ENCODE measurements around the gene C6orf163.

DNA sequence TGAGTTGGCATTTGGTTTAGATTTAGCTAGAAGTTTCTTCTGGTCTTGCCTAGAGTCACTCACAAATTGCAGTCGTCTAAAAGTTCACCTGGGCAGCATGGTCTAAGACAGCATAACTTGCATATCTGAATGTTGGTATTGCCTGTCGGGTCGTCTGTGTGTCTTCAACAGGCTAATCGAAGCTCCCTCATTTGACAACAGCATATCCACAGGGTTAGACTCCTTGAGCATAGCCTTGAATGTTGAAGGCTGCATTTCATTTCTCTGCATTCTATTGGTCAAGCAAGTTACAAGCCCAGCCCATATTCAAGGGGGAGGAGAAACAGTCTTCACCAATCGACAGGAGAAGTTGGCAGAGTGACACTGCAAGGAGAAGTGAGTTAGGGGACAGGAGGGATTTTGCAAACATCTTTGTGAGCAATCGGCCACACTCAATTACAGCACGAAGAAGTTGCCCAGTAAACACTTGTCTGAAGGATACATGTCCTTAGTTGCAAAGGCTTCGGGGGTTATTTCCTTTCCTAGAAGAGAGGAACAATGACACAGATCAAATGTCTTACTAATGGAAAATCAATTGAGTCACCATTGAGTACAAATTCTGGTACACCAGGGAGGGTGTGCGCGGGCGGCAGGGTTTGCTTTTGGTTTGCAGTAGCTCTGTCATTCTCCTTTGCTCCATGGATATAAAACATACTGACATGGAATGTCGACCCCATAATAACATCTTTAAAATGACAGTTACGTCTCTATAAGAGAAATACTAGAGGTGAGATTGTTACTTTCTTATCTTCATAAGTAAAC, 60.6 kb upstream of the NT5E start:
- RRBS: no CpG with 5 or more reads among the region's 13 CpGs

DNA sequence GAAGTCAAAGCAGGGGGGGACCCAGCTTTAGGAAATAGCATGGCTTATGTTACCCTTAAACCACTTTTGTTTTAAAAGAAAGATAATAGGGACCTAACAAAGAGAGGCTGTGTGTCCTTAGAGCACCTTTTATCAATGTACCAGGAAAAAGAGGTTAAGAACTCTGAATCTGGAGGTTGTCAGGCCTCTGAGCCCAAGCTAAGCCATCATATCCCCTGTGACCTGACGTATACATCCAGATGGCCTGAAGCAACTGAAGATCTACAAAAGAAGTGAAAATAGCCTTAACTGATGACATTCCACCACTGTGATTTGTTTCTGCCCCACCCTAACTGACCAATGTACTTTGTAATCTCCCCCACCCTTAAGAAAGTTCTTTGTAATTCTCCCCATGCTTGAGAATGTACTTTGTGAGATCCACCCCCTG, 45.8 kb upstream of the NT5E start:
- RRBS: no CpG with 5 or more reads among the region's 1 CpG

GRCh38 chr6:85451625-85451839, 1.6 kb downstream of the NT5E start:
- RRBS: no CpG with 5 or more reads among the region's 1 CpG

GRCh38 chr6:85636542-85637572, 5.8 kb downstream of the SYNCRIP start:
- RRBS: no CpG with 5 or more reads among the region's 7 CpGs

- RRBS: no CpG with 5 or more reads among the region's 1 CpG
These were observed 2.5 kb downstream of the SYNCRIP start for GRCh38 chr6:85639934-85640818.

GRCh38 chr6:85684110-85684648, 41.5 kb upstream of the SYNCRIP start:
- RRBS: no CpG with 5 or more reads among the region's 2 CpGs

GRCh38 chr6:87174086-87174350, 18.7 kb downstream of the ZNF292 start:
- RRBS: no CpG with 5 or more reads among the region's 3 CpGs

- RRBS: no CpG with 5 or more reads among the region's 2 CpGs
These were observed at the start of gene C6orf163 for GRCh38 chr6:87344569-87345051. Gene C6orf163 (plus strand): TSS chr6:87344813.

GRCh38 chr6:87702342-87702590, 233 bp upstream of the AKIRIN2 start:
- RRBS: under 1% methylated on average over 9 of the region's 13 CpGs

DNA sequence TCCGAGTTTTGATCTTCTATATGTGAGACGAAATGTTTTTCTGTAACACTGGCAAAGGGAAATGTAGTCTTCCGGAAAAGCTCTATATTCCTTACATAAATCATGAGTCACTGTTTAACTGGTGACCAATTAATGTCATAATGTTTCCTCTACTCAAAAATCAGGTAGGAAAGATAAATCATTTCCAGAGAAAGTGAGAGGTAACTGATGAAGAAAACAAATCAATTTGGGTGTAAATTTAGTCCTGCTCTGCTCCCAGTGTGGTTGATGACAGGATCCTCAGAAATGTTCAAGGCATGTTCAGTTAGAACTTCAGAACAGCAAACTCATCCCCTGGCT, 38.9 kb upstream of the SPACA1 start:
- RRBS: no CpG with 5 or more reads among the region's 3 CpGs

- RRBS: no CpG with 5 or more reads among the region's 3 CpGs
These were observed 19.5 kb upstream of the RNGTT start for GRCh38 chr6:88982902-88983316.

GRCh38 chr6:89081277-89082354, 1.1 kb downstream of the PNRC1 start:
- RRBS: 1% methylated on average over 30 of the region's 90 CpGs

GRCh38 chr6:89161485-89162436, 15.9 kb downstream of the PM20D2 start:
- RRBS: no CpG with 5 or more reads among the region's 9 CpGs

DNA sequence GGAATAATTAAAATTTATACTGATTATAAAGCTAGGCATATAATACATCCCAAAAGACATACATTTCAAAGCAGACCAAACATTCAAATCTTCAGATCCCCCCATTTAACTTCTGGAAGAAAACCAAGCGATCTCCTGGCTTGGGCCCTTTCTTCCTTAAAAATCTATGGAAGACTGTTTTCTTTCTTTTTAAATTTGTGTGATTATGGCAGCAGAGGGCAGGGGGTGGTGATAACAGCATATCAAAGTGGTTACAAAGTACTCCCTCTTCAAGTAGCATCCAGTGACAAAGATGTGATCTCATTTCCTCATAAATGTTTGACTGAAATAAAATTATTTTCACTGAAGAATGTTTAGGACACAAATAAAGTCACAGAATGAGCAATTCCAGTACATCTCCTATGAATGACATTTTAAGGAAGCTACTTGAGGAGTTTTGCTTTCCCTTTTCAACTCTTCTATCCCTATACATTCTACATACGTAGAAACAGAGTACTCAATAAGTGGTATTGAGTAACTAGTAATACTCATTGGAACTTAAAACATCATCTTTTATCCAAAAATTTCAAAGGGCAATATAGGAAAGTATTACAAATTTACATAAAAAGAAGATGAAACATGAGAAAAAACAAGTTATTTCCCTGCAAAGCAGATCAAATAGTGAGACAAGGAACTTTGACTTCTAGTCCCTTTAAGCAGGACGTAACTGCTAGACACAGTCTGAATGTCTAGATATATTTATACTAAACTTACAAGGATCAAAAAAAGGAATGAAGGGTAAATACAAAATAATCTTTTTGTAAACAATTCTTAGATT, 13.9 kb upstream of the GABRR2 start:
- RRBS: no CpG with 5 or more reads among the region's 3 CpGs

GRCh38 chr6:89613719-89614226, 24.8 kb downstream of the LYRM2 start:
- RRBS: no CpG with 5 or more reads among the region's 7 CpGs

DNA sequence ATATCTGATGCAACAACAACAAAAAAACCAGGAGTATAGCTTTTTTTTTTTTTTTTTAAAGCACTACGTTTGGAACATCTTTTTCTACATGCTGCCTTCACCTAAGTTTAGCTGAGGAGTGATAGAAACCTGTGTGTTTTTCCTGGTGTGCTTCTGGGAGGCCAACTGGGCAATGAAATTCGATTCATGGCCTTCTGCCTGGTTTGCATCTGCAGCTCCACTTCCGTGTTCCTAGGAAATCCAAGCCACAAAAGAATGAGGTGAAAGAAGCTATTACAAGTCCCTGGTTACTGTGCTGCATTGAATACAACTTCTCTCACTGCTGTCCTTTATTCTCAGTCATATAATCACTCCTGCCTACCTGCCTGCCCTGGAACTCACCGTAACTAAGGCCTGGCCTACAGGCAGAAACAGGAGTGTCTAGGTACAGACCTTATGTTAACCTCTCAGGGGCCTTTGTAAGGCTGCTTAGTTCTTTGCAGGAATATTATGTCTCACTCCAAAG, 18.1 kb upstream of the LYRM2 start:
- RRBS: no CpG with 5 or more reads among the region's 4 CpGs

GRCh38 chr6:89720858-89721312, 82.3 kb upstream of the LYRM2 start:
- RRBS: no CpG with 5 or more reads among the region's 4 CpGs

DNA sequence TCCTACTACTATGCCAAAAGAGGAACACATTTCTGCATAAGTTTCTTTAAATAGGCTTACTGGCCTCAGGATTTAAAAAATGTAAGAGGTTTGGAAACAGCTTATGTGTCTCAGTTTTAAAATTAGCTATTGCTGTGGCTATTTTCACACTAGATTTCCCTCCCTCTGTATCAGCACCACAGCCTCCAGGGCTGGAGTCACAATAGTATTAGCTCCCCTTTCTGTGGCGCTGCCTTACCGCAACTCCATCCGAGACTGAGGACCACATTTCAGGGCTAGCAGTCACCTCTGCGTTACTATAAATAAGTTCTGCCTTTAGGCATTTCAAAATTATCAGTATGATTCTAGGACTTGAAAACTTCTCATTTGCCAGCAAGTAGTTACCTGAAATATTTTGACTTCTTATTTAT, 105.7 kb downstream of the GJA10 start:
- RRBS: no CpG with 5 or more reads among the region's 4 CpGs

DNA sequence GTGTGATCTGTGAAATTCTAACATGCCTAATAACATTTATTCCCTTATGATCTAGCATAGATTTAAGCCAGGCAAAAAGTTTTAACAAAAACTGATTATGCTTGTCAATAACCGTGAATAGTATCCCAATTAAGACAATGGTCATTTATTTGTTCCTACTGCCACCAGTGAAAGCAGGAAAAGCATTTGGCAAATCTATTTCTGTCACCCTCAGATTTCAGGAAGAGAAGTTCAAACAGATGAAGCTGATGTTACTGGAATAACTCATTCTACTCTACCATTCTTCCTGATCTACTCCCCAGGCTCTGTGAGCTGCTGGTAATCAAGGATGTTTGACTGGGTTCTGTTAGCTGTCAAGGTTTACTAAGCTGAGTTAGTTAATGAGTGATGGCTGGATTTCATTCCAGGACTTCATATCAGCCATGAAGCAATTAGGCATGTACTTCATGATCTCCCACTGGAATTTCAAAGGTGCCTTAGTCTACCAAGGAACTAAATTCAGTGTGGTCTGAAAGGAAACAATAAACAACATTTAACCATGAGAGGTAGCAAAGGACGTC, 113.1 kb downstream of the BACH2 start:
- RRBS: no CpG with 5 or more reads among the region's 2 CpGs